ENCODE data around the genes ENDOD1 and SESN3.

DNA sequence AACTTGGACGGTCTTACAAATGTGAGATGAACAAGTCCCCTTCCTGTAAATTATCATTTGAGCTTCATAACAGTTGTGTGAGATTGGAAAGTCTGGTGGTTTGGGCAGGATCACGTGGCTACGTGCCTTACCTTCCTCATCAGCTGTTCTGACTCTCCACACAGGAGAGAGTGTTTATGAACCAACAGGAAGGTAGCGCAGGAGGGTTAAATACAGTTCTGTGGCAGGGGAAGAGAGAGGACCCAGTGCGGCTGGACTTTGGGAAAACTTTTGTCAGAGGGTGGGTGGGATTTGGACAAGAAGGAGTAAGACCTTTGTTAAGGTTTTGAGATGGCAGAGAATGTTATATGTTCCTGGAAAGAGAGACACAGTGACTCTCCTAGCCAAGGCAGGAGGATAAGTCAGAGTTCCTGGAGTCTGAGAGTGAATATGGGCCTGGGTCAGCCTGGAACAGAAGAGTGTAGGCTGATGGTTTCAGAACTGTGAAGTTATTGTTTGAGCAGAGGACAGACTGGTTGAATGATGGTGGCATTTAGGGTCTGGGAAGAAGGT is 1.5 kb downstream of the PANX1 start:
- PRO-cap, result no peak

- PRO-cap, result no peak
Measured at GRCh38 chr11:94459173-94459676, 34.4 kb downstream of the MRE11 start.

DNA sequence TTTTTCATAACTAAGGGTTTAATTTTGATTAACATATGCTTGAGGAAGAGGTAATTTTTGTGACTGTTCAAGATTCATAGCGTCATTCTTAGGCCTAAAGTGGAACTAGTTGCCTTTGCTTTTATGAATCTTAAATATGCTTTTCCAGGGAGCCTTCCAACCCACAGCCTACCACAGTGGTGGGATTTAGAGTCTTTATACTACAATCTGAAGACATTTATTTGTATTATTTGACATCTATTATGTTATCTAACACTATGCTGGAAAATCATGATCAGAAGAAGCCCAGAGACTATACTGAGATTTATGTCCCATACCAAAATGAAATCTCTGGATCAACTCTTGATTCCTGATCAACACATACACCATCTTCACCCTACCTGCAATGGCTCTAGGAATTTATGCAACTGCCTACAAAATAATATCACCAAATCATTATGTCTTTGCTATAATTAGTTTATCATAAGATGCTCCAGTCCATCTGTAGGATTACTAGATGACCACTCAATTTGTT is 6.9 kb downstream of the ANKRD49 start:
- PRO-cap, result no peak

DNA sequence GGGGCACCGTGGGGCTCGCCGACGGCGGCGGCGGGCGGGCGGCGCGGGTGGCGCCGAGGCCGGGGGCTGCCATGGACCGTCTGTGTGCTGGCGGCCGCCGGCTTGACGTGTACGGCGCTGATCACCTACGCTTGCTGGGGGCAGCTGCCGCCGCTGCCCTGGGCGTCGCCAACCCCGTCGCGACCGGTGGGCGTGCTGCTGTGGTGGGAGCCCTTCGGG is 700 bp downstream of the FUT4 start:
- PRO-cap, result no peak

DNA sequence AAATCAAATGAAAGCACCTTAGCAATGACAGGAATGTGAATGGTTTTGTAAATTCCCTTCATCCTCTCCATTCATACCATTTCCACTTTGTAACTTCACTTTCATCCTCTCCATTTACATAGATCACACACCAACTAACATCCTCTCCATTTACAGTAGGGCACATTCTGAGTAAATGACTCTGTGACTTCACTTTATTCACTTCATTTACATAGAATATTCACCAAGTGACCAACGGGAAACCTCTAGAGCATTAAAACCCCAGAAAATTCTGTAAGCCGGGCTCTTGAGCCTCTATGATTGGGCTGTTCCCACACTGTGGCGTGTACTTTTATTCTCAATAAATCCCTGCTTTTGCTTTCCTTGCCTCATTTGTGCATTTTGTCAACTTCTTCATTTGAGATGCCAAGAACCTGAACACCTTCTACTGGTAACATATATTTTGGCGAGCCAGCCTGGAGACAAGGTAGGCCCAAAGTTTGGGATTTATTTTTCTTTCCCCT is 83.0 kb downstream of the PIWIL4 start:
- PRO-cap, result no peak

- PRO-cap, result no peak
Measured at GRCh38 chr11:94731995-94732546, 36.1 kb upstream of the AMOTL1 start.

DNA sequence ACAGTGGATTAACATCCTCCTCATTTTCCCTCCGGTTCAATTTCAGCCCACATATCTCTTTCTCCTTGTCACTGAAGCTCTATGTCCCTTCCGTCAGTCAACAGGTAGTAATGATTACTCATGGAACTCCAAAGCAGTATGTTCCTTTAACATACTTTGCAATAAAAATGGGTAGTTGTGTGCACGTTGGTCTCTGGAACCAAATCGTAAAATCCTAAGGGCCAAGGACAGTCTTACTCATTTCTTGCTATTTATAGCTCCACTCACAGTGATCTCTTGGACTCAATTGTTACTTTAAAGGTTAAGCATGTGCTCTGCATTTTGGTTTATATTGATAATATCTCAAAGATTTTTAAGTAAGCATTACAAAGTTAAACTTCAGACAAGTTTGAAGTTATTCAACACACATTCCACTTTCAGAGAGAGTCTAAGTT is 20.3 kb downstream of the AMOTL1 start:
- PRO-cap, result no peak

- PRO-cap, result no peak
Measured at GRCh38 chr11:94794017-94795184, 26.2 kb downstream of the AMOTL1 start.

DNA sequence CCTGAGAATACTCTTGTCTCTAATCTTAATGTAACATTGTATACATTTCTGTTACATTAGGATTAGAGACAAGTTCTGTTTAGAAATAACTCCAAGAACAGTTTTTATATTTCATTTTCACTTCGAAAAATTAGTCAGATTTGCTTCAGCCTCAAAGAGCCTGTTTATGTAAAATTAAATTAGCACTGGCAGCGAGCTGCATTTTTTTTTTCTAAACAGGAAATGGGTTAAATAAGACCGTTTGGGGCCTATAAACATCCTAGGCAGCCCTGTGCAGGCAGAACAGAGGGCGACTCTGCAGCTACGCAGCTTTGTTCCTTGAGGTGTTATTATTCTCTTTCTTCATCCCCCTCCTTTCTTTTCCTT is 48.8 kb downstream of the CWC15 start:
- PRO-cap, result no peak

DNA sequence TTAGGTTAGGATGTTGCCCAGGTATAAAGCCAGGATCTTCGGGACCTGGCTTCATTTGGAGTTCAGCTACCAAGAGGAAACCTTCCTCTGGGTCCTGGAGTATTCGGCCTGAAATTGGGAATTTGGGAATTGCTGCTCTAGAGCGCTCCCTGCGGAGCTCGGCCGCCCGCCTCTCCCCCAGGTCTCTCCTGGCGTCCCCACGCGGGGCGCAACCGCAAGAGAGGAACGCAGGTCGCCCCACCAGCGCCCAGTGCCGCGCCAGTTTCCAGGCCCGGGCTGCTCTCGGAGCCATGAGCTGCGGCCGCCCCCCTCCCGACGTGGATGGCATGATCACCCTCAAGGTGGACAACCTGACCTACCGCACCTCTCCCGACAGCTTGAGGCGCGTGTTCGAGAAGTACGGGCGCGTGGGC is 12.2 kb downstream of the KDM4E start:
- PRO-cap, result no peak

GRCh38 chr11:95089327-95089996 is at the start of gene ENDOD1:
Gene ENDOD1 (plus strand): TSS chr11:95089846.
- PRO-cap, result bidirectional peak, plus-strand start at chr11:95089484, minus-strand start at chr11:95089452; bidirectional peak, plus-strand start at chr11:95089871, minus-strand start at chr11:95089727

- PRO-cap, result unidirectional peak, plus-strand start at chr11:95149741; unidirectional peak, plus-strand start at chr11:95149925; unidirectional peak, plus-strand start at chr11:95149962
Measured at GRCh38 chr11:95149464-95150106, 59.9 kb downstream of the ENDOD1 start.

GRCh38 chr11:95229371-95229834 is 1.6 kb downstream of the SESN3 start:
- PRO-cap, result no peak

- PRO-cap, result no peak
Measured at GRCh38 chr11:95229835-95230540, 1.0 kb downstream of the SESN3 start.

GRCh38 chr11:95230870-95231522 is at the start of gene SESN3:
Gene SESN3 (minus strand): TSS chr11:95231202.
- PRO-cap, result bidirectional peak, plus-strand start at chr11:95231567, minus-strand start at chr11:95231202

DNA sequence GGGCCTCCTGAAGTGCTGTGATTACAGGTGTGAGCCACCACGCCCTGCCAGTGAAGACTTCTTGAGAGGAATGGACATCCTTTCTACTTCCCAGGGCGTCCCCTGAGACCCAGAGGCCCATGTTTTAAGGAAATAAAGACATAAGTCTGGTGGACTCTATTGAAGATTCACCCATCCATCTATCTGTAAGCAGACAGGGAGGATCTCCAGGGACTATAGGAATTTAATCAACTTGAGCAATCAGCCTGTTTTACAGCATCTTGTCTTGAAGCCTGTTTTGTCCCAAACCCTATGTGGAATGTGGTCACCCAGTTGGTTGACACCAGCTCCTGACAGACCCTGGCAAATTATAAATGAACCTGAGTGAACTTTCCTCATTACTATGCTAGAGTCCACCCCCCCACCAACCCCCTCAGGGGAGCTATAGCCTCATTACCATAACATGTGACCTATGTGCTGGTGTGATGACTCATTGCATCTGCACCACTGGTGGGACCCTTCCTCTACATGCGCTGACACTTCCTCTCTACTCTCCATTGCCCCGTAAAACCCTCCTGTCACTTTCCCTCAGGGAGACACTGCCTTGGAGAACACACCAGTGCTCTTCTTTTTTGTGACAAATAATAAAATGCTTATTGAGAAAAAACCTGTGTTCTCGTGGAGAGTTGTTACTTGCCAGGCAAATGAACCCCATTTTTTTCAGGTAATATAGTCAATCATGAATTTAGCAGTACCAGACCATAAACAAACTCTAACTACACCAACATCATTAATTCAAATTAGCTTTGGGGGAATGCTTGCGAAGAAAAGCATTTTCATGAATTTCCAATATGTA is 104.9 kb upstream of the SESN3 start:
- PRO-cap, result no peak

DNA sequence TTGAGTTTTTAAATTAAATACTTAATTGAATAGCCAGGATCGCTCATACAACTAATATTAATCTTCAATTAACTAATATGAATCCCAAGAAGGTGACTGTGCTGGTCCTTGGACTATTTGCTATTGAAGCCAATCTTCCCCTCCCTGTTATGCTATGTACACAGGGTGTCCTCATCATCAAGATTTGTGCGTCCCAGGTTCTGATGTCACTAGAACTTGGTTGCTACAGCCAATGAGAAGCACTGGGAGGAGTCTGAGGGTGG is 212.2 kb upstream of the SESN3 start:
- PRO-cap, result no peak

DNA sequence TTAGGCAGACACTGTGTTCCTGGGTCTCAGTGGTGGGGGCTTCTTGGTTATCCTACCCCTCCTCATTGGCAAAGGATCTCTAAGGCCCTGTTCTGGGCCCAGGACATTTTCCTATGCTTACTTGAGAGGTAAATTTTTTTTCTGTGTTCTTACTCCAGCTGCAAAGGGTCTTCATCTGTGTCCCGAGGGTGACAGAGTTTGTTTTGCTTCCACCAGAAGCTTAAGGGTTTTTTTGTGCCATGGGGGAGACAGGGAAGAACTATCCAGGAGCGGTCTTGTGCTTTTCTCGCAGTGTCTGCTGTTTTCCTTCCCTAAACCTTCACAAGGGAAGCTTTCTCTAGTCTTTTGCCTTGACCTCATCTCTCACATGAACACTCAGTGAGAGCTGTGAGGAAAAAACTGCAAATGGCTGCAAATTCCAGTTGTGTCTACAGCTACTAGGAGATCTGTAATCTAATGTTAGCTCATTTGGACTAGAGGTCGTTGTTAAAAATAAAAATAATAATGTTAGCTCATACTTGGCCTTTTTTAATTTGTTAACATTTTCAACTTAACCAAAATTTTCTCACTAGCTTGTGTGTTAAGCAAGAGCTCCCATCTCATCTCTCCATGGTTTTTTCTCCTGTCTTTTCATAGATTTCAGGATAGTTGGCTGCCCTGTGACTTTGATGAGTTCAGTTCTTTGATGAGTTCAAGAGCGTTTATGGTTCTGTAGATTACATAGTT is 264.7 kb upstream of the SESN3 start:
- PRO-cap, result no peak

DNA sequence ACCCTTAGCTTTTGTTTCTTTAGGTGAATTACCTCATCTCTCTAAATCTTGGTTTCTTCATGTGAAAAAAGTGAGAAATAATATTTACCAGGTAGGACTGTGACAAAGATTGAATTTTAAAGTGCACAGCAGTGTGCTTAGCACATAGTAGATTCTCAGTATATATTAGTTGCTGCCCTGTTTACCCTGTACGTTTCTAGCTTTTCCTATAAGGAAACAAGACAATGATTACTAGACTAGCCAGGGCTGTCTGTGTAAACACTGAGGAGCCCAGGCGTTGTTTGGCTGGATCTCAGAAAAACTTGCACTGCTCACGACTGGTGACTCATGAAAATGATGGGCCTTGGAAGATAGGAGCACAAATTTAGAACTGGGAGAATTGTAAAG is 277.0 kb downstream of the FAM76B start:
- PRO-cap, result no peak

GRCh38 chr11:95577712-95578206 is 211.8 kb downstream of the FAM76B start:
- PRO-cap, result no peak